Skeletal muscle cell (primary cell): Measurements from ENCODE around the genes PUDP, FAM9B, TBL1X and CLCN4.

- RRBS, result no CpG with 5 or more reads among the region's 14 CpGs
Observed at GRCh38 chrX:3714219-3714633, 777 bp upstream of the PRKX start.

DNA sequence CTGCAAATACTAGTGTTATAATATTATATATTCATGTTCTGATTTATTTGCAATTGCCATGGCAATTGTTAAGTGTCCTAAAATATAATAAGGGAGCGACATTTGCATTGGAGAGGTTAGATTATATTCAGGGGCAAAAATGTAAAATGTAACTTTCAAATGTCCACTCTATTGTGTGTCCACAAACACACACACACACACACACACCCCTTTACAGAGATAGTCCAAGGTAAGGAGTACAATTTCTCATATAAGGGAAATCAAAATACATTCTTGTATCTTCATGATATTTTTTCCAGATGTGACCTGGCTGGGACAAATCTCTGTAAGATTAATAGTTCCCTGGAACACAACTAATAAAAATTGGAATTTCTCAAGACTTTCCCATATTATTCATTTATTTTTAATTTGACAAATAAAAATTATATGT is 847.1 kb upstream of the PRKX start:
- RRBS, result no CpG with 5 or more reads among the region's 1 CpG

DNA sequence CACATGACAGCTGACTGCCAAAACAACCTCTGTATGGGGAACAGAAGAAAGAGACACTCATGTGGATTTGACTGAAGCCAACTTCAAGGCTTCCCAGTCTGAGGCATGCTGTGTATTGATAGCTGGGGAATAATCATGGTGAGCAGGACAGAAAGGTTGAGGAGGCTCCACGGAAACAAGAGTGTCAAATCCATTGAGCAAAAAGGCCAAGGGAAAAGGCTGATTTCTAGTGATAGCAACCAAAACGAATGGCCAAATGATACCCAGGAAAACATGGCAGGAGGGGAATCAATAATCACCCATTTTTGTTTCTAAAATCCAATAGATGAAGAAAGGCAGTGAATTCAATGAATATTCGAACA is 74.1 kb upstream of the VCX3A start:
- RRBS, result no CpG with 5 or more reads among the region's 3 CpGs

DNA sequence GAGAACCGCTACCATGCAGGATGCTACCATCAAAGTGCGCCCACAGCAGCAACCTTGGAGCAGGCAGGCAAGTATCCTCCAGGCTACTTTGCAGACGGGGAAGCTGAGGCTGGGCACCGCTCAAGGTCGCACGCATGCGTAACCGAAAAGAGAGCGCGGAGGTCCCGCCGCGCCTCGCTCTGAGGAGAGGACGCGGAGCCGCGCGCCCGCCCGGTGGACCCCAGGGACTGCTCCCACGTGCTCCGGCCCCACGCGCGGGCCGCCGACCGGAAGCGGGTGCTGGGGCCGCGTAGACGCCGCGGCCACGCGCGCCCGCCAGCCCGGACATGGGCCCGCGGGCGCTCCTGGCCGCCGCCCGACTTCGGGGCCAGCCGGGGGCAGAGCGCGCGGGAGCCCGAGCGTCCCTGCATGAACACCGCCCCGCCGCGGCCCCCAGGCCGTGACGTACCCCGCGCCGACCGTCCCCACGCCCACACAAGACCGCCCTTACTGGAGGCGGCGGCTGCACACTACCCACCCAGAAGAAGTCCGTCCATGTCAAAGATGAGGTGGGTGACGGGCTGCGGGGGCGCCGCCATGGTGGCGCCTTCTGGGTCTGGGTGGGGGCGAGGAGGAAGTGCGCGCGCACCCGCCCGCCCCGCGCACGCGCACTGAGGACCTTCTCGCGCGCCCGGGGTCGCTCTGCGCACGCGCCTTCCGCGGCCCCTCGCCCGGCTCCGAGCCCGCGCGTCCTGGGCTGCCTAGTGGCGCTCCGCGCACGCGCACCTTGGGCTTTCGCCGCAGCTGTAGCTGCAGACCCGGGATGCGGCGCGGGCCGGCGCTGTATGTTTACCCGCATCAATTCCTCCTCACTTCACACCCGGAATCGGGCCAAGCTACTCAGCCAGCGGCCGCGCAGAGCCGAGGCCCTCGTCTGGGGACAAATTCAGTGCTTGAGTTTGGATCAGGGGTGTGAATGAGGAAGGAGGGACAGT is at the start of gene PUDP:
Gene PUDP, minus strand, starts transcription at position 618 of the 974 bp plus-strand sequence.
- RRBS, result under 1% methylated on average over 36 of the region's 120 CpGs

- RRBS, result no CpG with 5 or more reads among the region's 10 CpGs
Observed at GRCh38 chrX:9033974-9034291, at the start of gene FAM9B. Gene FAM9B, minus strand, starts transcription at chrX:9034127.

GRCh38 chrX:9352239-9352751 is 112.6 kb upstream of the TBL1X start:
- RRBS, result no CpG with 5 or more reads among the region's 4 CpGs

GRCh38 chrX:9464720-9465717 is at the start of gene TBL1X:
Gene TBL1X, plus strand, starts transcription at chrX:9465058.
- RRBS, result under 1% methylated on average over 35 of the region's 139 CpGs

GRCh38 chrX:9653319-9653949 is 112.2 kb downstream of the GPR143 start:
- RRBS, result no CpG with 5 or more reads among the region's 24 CpGs

- RRBS, result no CpG with 5 or more reads among the region's 11 CpGs
Observed at GRCh38 chrX:10010683-10011539, 43.8 kb downstream of the CLDN34 start.

GRCh38 chrX:10048159-10048454 is 80.9 kb downstream of the CLDN34 start:
- RRBS, result no CpG with 5 or more reads among the region's 10 CpGs

DNA sequence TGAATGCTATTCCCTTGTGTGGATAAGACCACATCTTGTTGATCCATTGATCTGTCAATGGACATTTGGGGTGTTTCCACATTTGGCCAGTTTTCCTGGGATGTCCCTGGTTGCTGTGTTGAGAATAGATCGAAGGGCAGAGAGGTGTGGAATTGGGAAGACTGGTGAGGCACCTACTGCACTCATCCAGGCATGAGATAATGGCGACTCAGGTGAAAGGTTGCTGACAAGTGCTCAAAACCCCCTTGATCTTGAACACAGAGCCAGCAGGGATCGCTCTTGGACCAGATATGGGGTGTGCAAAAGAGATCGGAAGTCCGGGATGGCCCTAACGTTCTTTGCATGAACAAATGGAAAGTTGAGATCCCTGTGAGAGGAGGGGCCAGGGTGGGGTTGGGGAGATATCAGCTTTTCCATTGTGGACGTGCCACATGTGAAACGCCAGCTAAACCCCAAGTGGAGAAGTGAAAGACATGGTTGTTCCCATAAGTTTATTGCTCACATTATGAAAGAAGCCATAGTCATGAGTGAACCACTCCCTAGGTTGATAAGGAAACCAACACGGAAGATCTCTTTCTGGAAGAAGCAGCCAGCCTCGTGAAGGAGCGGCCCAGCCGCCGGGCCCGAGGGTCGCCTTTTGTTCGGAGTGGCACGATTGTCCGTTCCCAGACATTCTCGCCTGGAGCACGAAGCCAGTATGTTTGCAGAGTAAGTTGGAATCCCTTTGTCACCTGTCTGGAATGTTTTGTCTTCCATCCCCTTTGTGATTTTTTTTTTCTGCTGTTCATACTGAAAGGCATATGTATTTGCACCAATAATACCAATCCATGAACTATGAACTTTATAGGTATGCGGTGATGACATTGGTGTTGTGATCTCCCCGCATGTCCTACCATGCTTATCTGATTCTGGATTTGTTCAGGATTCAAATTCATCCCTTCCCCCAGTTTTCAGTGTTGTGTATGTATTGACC is 22.6 kb upstream of the CLCN4 start:
- RRBS, result no CpG with 5 or more reads among the region's 22 CpGs

DNA sequence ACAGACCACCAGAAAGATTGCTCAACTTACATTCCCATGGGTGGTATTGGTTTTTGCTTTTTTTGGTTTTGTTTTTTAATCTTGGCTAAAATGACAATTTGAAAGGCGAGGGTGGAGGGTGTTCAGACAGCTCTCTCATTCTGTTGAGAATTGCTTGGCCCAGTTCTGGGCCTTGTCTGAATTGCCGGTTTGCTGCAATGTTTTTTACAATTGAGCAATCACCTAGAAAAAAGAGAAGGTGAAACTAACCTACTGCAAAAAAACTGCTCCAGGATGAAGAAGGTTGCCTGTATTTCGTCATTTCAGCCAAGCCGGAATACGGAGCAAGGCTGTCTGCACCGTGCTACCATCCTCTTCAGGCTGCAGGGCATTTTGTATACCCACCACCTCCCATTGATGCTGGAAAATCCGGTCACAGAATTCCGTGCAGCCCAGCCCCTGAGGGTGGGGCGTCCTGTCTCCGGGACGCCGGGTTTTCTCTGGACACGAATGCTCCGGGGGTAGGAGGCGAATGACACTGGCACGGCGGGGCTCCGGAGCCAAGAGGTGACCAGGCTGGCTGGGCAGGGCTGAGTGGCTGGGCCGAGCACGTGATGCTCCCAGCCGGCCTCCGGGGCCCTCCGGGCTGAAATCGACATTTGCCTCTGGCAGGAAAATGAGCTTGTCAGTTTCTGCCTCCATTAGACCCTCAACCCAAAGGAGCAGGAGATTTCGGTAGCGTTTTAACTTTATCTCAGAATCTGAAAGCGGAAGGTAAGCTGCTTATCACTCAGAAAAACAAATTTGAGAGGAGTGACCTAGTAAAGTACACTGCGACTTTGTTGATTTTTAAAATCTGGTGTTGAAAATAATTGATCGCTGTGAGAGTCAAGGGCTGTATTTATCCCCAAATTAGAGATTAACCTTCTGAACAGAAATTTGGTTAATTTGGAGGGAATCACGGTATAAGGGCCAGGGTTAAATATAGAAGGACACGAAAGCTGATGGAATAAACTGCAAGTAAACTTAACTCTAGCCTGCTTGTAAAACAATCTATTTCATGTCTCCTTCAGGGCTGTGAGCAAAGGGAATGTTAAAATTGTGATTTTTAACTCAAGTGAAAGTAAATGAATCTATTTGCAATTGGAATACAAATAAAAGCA is at the start of gene CLCN4:
Gene CLCN4, plus strand, starts transcription at position 628 of the 1,142 bp plus-strand sequence.
- RRBS, result 8% methylated on average over 8 of the region's 31 CpGs

DNA sequence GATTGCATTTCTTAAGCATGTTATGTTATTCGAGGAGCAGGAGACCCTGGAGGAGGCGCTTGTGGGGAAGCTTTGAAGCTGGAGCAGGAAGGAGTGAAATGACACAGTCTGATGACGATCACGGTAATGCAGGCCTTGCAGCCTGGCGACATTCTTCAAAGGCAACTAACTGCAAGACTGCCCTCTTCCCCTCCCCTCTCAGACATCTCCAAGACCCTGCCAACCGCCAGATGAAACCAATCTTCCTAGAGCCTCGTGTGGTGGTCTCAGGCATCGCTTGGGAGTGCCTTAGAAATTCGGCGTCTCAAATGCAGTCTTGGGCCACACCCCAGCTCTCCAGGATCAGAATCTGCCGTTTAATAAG is 16.1 kb downstream of the CLCN4 start:
- RRBS, result no CpG with 5 or more reads among the region's 11 CpGs

GRCh38 chrX:11428211-11428965 is 135.2 kb downstream of the AMELX start:
- RRBS, result 64% methylated on average over 2 of the region's 6 CpGs

DNA sequence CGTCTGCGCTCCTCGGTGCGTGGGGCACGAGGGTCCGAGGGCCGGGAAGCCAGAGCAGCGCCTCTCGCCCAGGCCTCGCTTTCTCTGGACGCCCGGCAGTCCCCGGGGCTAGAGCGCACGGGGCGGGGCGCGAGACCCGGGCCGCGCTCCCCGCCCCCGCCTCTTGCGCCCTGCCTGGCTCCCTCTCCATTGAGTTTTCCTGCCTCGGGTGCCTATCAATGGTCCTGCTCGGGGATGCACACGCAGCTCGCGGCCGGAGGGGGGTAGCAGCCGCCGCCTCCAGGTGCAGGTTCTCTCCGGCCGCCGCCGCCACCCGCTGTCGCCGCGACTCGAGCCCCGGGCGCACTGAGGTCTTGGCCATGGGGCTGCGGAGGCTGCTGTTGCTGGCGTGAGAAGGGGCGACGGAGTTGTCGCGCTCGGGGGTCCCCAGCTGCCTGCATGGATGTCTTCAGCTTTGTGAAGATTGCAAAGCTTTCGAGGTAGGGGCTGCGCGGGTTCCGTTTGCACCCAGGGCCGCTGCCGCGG is 323 bp downstream of the FRMPD4 start:
- RRBS, result 1% methylated on average over 25 of the region's 57 CpGs

GRCh38 chrX:12823101-12823676 is 32.0 kb downstream of the PRPS2 start:
- RRBS, result no CpG with 5 or more reads among the region's 3 CpGs

GRCh38 chrX:12947121-12947626 is 27.7 kb upstream of the TMSB4X start:
- RRBS, result no CpG with 5 or more reads among the region's 4 CpGs

- RRBS, result no CpG with 5 or more reads among the region's 22 CpGs
Observed at GRCh38 chrX:12955720-12956848, 18.8 kb upstream of the TMSB4X start.

- RRBS, result no CpG with 5 or more reads among the region's 3 CpGs
Observed at GRCh38 chrX:12981955-12982376, 7.1 kb downstream of the TMSB4X start.

GRCh38 chrX:12986420-12986946 is 11.6 kb downstream of the TMSB4X start:
- RRBS, result no CpG with 5 or more reads among the region's 3 CpGs